ENCODE results near the genes EVX2, HOXD11, MTX2, OSBPL6, PRKRA and FKBP7.

- RRBS = no CpG with 5 or more reads among the region's 31 CpGs
These were observed at the start of gene EVX2 for GRCh38 chr2:176083693-176084335. Gene EVX2, minus strand, starts transcription at chr2:176083962.

- RRBS = 85% methylated on average over 28 of the region's 85 CpGs
These were observed at the start of gene HOXD11 for GRCh38 chr2:176106449-176107484. Gene HOXD11, plus strand, starts transcription at chr2:176107280.

GRCh38 chr2:176116953-176117840 lies 619 bp downstream of the HOXD10 start:
- RRBS = no CpG with 5 or more reads among the region's 44 CpGs

GRCh38 chr2:176137966-176138310 lies 8.4 kb downstream of the HOXD8 start:
- RRBS = no CpG with 5 or more reads among the region's 8 CpGs

GRCh38 chr2:176138311-176139493 lies 9.2 kb downstream of the HOXD8 start:
- RRBS = no CpG with 5 or more reads among the region's 38 CpGs

- RRBS = 81% methylated on average over 5 of the region's 26 CpGs
These were observed 6.0 kb downstream of the HOXD3 start for GRCh38 chr2:176162976-176163543.

DNA sequence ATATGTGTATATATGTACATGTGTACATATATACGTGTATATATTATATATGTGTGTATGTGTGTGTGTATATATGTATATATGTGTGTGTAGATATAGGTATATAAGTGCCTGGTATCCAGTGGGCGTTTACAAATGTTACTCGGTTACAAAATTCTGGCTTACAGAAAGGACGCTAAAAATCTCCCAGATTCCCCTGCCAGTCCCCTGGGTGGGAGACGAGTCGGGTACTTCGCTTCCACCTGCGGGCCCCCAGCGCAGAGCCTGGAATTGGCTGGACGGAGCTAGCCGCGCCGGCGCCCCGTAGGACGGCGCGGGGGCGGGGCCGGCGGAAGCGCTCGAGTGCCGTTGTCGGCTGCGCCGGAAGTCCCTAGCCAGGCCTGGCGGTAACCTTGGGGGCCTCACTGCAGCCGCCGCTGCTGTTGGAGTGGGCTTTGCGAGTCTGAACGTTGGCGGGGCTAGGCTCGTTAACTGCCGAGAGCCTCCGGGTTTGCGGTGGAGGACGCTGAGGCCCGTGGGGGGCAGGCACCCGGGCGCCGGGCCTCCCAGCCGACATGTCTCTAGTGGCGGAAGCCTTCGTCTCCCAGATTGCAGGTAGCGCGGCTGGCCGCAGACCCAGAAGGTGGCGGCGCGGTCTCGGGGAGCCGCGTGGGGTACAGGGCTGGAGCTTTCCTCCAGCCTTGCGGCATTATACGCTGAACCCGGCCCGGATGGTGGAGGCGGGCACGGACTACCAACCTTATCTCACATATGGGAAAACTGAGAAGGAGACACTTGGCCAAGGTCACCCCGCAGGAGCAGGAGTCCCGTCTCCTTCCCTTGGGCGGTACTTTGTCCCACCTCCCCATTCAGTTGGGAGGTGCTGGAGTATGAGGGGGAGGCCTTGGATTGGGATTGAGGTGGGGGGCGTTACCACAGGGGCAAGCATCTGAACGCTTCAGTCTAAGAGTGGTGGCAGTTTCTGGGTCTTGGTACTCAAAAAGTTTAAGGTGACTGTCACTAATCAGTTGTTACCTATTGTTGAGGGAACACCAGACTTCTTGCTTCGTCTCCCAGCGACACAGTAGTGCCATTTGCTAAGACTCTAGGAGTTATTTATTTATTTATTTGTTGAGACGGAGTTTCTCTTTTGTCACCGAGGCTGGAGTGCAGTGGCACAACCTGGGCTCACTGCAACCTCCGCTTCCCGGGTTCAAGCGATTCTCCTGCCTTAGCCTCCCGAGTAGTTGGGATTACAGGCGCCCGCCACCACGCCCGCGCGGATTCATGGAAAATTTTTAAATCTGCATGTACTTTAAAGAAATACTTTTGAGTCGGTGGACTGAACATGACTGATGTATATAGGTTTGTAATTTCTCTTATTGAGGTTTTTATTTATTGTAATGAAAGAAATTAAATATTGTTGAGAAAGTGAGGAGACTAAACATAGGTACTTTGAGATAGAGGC lies at the start of gene MTX2:
Gene MTX2, plus strand, starts transcription at position 367 of the 1,447 bp plus-strand sequence.
- RRBS = under 1% methylated on average over 12 of the region's 80 CpGs

DNA sequence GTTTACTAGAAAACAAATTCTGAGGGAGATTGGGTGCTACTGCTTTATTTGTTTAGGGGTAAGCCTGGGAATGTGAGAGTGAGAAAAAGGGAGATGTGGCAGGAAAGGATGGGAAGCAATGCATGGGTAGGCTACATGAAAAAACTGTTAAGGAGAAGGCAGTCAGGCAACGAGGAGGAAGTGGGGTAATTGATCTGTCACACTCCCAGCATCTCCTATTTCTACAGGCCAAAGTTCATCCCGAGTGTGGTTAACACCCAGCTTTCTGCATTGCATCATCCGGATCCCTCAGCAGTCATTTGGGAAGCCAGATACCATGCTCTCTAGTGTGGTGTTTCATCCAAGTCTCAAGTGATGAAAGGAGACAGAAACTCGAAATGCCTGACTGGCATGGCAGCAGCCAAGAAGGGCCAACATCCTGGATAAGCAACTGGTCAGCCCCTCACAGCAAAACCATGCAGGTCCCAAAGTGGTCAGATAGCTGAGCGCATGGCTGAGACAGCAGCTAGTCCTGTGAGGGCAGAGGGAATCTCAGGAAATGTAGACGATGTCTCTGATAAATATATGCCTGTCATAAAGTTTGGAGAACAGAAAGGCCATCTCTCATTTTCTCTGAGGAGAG lies 24.9 kb upstream of the HNRNPA3 start:
- RRBS = no CpG with 5 or more reads among the region's 6 CpGs

DNA sequence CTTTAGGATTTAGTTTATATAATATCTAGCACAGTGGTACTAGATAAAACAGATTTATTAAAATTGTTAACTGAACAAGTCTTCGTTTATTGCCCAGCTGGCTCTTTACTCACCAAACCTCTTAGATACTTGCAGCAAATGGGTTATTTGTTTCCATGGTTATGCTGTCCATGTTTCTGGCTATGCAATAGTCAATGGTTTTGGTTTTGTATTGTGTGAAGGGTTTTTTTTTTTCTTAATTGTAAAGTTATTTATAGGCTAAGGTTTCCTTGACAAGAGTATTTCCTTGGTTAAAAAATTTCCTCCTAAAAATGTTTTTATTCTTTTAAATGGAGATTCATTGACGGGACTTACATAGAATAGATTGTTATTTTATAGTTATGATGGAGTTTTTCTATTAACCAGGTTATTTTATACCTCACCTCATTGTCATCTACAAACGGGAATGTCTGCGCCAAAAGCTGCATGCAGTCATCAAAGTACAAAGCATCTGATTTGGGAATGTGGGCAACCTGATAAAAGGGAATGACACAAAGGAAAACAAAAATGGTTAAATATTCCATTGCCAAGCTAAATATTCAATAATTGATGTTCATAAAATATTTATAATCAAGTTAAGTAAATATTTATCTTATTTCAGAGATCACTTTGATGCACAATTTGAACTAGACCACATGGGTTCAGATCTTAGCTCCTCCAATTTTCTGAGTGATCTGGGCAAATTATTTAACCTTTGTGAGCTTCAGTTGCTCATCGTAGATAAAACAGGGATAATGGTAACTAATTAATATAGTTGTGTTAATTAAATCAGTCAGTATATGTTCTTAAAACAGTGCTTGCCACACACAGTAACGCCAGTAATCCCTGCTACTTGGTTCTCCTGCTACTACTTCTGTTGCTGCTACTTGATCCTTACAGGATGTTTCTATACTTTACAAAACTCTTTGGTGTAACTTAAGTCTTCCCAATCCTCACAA lies 20.5 kb downstream of the HNRNPA3 start:
- RRBS = no CpG with 5 or more reads among the region's 6 CpGs

GRCh38 chr2:177242166-177243104 lies 22.1 kb downstream of the NFE2L2 start:
- RRBS = no CpG with 5 or more reads among the region's 5 CpGs

DNA sequence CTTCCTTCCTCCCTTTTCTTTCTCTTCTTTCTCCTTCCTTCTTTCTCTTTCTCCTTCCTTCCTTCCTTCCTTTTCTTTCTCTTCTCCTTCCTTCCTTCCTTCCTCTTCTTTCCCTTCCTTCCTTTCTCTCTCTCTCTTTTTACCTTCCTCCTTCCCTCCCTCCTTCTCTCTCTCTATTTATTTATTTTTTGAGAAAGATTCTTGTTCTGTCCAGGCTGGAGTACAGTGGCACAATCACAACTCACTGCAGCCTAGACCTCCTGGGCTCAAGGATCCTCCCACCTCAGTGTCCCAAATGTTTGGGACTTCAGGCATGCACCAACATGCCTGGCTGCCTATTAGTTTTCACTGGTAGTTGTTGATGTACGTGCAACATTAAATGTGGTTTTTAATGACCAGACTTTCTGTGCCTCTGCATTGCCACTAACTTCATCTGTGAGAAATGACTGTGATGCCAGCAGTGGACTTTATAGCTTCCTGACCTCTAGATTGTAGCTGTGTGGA lies 48.8 kb upstream of the NFE2L2 start:
- RRBS = no CpG with 5 or more reads among the region's 1 CpG

DNA sequence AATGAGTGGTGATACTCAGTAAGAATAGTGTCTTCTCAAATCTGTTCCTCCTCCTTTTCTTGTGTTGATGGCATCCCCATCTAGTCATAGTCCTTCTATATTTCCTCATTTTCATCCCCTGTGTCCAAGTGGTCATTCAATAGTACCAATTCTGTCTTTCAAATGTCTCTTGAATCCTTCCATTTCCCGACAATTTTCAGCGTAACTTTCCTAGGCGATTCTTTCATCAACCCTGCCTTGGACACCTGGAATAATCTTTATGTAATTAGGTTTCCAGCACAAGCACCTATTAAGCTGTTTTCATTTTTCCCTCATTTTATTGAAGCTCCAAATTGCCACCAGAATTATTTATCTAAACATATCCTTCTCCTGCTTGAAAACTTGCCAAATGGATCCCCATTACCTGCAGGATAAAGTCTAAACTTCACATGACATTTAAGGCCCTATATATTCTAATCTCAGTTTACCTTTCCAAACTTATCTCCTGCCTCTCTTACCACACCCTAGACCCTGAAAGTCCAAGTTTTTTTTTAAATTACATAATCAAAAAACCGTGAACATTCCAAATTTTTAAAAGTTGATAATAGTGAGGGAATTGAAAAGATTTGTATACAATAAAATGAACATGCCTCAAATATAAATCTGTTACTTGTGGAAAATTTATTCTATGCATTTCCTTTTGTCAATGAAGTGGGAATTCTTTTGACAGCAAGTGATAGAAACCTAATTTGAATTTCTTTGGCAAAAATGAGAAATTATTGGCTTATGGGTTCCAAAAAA lies 50.4 kb upstream of the AGPS start:
- RRBS = no CpG with 5 or more reads among the region's 4 CpGs

DNA sequence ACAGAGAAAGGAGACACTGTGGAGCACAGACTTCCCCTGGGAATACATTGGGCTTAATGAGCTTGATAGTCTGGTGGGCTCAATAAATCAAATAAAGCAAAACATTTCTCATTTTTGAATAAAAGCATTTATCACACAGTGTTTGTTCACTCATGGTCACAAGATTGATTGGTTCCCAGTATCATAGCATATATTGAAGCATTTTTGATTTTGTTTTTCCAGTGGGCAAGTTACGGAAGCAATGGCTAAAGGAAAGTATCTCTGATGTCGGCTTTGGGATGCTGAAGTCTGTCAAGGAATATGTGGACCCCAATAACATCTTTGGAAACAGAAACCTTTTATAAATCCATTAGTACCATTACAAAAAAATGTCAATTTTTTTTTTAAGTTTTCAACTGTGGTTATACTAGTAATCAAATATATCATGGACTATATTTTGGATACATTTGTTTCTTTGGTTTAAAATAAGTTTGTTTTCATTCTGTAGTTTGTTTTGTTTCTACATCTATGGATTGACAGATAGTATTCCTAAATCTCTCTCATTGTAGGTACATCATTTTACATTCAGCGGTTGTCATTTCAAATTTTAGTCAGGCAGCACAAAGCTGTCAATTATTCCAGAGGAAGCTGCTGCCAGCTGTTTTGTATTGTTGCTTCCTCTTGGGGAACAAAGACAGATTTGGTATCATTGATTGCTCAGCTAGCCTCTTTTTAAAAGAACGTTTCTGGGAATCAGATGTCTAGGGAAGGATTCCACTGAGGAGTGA lies 14.6 kb downstream of the TTC30B start:
- RRBS = no CpG with 5 or more reads among the region's 4 CpGs

GRCh38 chr2:178191251-178191767 lies 3.0 kb upstream of the OSBPL6 start:
- RRBS = no CpG with 5 or more reads among the region's 6 CpGs

GRCh38 chr2:178194467-178195686 lies at the start of gene OSBPL6:
Gene OSBPL6, plus strand, starts transcription at chr2:178194512.
- RRBS = 1% methylated on average over 33 of the region's 112 CpGs

GRCh38 chr2:178431516-178432173 lies 19.3 kb downstream of the PRKRA start:
- RRBS = no CpG with 5 or more reads among the region's 3 CpGs

DNA sequence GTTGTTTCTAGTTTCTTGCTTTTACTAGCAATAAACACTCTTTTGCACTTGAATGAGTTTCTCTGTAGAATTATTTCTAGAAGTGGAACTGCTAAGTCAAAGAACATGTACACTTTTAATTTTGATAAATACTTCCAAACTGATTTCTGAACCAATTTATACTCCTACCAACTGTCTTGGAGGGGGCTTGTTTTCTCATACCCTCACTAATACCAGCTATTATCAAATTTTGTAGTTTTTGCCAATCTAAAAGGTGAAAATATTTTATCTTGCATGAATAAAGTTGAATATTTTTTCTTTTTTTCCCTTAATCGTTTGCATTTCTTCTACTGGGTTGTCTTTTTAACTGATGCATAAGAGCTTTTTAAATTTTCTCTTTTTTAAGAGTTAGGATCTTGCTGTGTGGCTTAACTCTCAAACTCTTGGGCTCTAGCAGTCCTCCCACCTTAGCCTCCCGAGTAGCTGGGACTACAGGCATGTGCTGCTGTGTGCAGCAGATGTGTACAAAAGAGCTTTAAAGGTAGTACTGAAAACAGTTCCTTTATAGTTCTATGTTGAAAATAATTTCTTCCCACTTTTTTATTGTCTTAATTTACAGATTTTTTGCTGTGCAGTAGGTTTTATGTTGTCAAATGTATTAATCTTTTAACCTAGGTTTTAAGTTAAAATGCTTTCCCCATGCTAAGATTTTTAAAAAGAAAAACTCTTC lies 13.3 kb downstream of the PRKRA start:
- RRBS = no CpG with 5 or more reads among the region's 2 CpGs

- RRBS = 2% methylated on average over 15 of the region's 44 CpGs
These were observed at the start of gene PRKRA for GRCh38 chr2:178450837-178451230. Gene PRKRA, minus strand, starts transcription at chr2:178451175.

- RRBS = no CpG with 5 or more reads among the region's 41 CpGs
These were observed at the start of gene FKBP7 for GRCh38 chr2:178478167-178478772. Gene FKBP7, minus strand, starts transcription at chr2:178478600.

DNA sequence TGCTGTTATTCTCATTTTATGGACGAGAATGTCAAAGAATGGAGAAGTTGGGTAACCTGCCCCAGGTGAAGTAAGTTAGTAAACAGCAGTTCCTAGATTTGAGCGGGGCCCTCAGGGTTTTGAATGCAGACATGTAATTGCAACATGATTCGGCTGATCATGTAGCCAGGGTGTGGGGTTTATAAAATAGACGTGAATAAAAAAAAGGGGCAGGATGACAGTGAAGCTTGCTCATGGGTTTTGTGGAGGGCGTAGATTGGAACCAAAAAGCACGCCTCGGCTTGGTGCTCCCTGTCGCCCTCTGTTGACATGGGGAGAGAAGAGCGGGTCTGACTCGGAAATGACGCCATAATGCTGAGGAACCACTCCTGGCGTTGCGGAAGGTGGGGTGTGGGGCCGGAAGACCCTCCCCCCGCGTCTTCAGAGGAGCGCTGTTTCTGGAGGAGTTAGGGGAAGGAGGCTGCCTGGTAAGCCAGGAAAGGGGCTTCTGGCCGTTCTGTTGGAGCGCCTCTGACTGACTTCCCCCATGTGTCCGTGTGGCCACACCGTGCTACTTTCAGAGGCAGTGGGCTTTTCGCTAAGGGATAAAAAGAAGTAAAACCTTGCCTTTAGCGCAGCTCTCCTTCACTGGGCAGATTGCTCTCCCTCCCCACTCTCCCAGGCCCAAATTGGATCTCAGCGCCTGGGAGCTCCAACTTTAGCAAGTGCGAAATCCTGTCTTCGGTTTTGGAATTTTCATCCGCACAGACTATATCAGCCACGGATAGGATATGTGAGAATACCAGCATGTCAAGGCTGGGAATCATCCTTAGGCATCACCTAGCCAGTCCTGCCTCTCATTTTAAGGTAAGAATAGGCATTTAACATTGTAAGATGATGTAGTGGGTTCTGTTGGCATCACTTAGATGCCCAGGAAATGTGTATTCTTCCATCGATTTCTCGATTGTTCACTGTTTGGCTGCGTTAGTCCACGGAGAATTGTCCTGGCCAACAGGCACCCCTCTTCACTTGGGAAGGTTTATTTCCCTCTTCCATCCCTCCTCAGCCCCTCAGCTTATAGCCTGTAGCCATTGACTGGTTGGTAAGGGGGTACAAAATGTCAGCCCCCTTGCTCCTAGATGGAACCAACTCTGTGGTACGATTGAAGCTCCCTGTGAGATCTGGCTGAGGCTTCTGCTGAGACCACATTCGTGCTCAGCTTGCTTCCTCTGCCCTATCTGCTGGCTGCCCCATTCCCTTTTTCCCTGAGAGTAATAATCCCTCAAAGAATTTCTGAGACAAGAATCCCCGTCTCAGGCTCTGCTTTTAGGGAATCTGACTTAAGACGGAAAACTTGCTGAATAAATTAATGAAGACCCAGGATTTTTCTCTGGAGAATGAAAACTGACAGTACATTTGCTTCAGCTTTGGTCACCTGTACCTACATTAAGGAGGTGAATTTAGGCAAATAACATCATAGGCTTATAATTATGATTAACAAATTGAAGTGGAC lies 43.1 kb downstream of the PLEKHA3 start:
- RRBS = no CpG with 5 or more reads among the region's 36 CpGs